Mesenchymal stem cell of adipose (primary cell): ENCODE results near the genes ZNF780A, LTBP4 and EGLN2.

GRCh38 chr19:39846958-39847427 lies 814 bp upstream of the FBL start:
- CAGE, long polyA plus RNA = no peak

DNA sequence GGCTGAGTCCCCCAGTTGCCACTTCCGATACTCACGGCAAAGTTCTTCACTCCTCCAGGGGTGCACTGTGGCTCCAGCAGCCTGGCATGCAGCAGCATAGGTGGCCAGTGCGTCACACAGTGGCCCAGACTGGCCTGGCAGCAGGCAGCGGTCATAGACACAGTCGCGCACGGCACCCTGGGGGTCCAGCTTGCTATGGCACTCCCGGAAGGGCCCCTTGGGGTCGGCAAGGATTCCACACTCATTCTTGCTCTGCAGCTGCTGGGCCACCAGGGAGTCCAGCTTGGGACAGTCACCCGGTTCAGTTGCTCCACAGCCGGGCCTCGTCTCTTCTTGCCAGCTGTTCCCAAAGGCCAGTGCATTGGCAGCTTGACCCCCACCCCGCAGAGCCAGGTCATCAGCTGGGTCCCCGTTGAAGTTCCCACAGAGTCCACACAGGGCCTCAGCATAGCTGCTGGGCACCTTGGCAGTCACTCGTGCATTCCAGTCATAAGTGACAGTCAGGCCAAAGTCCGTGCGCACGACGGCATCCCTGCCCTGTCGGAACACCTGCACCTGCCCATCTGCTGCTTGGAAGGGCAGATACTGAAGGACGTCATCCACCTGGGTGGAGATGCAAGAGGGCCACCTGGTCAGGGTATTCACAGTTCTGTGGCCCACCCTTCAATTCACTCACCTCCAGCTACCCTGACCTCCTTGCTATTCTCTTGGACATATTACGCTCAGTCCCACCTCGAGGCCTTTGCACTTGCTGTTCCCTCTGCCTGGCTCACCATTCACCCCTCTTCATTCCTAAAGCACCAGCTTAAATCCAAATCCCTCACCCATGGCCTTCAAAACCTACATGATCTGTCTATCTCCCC lies 57.1 kb upstream of the PSMC4 start:
- CAGE, long polyA plus RNA = no peak

- CAGE, long polyA plus RNA = no peak
Observed at GRCh38 chr19:40089910-40091271, at the start of gene ZNF780A. TSS of gene ZNF780A (minus strand) at chr19:40090943.

DNA sequence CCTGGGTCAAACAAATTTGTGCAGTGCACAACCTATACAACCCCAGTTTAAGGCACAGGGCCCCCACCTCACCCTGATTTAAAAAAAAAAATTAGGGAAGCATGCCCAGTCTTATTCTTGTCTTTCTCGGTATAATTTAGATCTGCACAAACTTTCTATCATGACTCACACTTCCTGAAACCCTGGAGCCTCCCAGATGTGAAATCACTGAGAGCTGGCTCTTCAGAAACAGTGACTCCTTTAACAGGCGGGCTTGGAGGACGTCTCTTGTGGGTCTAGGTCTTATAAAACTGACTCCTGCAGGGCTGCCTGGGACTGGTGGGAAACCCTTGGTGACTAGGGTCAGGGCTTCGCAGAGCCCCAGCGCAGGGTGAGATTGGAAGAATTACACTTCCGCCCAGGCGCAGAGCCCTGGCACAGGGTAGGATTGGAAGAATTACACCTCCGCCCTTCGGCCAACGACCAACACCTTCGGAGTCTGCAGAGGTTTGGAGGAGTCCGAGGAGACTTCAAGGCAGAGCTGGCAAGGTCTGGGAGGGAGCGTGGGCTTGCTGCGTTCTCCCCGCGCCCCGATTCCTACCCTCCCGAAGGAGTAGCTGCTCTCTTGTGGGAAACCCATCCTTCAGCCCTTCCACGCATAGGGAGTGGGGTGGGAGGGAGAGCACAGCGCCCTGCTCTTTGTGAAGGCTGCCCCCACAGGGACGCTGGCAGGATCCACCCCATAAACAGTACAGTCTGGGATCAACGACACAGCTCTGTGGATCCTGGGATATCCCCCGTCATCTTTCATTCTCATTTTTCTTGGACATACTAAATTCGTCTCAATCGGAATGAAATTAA lies 43.4 kb upstream of the MAP3K10 start:
- CAGE, long polyA plus RNA = no peak

- CAGE, long polyA plus RNA = no peak
Observed at GRCh38 chr19:40204262-40204696, 13.1 kb downstream of the MAP3K10 start.

- CAGE, long polyA plus RNA = no peak
Observed at GRCh38 chr19:40207346-40207576, 10.9 kb downstream of the TTC9B start.

- CAGE, long polyA plus RNA = no peak
Observed at GRCh38 chr19:40218492-40218883, 304 bp upstream of the TTC9B start.

DNA sequence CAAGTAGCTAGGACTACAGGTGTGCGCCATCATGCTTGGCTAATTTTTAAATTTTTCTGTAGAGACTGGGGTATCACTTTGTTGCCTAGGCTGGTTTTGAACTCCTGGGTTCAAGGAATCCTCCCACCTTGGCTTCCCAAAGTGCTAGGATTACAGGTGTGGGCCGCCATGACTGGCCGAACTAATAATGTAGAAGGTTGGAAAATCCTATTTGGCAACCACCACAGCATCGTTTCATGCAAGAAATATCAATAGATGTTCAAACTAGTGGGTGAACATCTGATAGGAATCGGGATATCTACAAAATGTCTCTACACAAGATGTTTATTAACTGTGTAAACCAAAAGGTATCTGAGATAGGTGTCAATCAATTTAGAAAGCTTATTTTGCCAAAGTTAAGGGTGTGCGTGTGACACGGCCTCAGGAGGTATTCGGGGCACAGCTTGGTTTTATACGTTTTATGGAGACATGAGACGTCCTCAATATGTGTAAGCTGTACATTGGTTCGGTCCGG lies 1.5 kb upstream of the CCNP start:
- CAGE, long polyA plus RNA = no peak

DNA sequence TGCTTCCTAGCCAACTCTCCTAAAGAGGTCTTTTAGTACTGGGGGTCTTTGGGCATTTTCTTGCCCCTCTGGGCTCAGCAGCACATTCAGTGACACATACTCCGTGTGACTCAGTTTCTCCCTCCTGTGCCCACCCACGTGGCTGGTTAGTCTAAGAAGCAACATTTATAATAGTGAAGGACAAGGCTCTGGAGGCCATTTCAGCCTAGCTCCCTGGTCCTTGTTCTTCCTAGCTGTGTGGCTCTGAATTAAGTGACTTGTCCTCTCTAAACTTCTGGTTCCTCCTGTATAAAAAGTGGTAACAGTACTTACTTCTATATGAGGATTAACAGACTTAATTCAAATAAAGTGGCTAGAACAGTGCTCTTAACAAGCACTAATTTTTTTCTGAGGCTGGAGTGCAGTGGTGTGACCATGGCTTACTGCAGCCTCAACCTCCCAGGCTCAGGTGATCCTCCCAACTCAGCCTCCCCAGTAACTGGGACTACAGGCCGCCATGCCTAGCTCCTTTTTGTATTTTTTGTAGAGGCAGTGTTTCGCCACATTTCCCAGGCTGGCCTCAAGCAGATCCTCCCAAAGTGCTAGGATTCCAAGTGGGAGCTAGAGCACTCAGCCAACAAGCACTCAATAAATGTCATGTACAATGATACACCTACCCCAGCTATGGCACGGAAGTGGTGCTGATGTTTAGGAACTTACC lies 3.9 kb downstream of the SERTAD3 start:
- CAGE, long polyA plus RNA = no peak

GRCh38 chr19:40442269-40442957 lies 1.7 kb downstream of the SERTAD3 start:
- CAGE, long polyA plus RNA = no peak

DNA sequence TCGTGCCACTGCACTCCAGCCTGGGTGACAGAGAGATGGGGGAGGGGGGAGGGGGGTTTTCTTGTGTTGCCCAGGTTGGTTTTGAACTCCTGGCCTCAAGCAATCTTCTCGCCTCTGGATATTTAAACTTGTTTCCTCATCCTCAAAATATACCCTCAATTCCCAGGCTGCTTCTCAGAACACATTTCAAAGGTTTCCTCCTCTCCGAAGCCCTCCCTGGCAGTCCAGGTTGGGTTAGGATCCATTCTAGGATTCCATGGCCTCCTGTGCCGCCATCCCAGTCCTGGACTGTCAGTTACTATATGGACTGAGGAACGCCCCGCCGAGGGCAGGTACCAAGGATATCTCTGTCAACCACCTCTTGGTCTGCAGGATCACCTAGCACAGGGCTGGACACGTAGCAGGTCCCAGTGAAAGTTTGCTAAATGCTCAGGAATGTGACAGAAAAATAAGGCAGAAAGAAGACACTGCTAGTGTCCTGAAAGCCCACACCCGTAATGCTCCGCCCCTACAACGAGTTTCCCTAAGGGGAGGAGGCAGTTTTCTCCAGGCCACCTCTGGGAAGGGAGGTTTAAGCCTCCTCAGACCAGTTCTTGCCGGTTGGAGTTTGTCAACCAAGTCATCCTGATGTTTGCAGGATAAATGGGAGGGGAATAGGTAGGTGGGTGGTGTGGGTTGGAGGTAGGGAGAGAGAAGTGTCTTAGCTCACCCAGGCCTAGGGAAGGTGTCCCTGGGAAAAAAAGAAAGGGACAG lies 1.6 kb upstream of the SERTAD3 start:
- CAGE, long polyA plus RNA = no peak

DNA sequence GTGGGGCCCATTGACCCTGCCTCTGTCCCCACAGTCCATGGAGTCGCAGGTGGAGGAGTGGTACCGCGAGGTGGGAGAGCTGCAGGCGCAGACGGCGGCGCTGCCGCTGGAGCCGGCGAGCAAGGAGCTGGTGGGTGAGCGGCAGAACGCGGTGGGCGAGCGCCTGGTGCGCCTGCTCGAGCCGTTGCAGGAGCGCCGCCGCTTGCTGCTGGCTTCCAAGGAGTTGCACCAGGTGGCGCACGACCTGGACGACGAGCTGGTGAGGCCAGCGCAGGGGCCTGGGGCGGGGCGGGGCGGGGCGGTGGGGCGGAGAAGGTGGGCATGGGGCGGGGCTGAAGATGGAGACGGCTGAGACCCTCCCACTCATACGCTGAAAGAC lies 27.5 kb upstream of the SHKBP1 start:
- CAGE, long polyA plus RNA = no peak

DNA sequence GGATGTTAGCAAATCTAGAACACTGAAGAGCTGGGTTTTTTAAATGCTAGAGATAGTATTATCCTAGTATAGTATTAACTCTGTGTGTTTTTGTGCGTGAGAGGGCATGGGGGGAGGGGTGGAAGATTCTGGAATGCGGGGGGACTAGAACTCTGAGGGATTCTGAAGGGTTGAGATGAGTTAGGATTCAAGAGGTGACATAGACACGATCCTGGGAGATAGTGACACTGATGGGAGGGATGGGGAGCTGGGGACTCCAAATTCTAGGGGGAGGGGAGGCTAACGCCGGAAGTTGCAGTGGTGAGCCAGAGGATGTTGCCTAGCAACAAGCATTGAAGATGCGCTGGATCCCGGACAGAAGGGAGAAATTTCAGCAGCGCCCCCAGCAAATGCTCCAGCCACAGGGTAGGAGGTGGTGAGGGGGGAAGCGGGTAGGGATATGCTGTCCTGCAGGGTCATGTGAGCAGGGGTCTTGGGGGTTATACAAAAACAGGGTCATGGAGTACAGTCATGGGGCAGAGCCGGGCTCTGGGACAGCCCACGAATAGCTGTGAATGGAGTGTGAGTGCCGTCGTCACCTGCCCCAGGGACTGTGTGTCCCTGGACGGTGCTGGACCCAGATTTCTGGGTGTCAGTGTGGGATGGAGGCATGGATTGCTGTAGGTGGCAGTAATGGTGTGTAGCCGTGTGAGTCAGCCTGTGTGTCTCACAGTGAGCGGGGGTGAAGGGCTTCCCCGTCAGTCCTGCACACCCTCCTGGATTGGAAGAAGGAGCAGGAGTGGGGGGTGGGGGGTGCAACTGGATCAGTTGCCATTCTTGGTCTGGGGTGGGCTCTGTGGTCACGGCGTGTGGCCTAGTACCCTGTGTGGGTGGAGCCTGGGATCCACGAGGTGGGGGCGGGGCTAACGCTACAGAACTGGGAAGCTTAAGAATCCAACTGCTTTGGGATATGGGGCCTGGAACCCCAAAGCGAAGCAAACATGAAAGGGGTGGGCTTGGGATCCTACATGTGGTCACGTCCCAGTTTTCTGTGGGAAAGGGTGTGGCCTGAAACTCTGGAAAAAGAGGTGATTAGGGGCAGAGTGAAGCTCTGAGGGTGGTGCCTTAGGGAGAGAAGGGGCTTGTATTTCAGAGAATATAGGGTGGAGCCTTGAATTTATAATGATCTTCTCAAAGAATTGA lies 6.6 kb upstream of the LTBP4 start:
- CAGE, long polyA plus RNA = no peak

DNA sequence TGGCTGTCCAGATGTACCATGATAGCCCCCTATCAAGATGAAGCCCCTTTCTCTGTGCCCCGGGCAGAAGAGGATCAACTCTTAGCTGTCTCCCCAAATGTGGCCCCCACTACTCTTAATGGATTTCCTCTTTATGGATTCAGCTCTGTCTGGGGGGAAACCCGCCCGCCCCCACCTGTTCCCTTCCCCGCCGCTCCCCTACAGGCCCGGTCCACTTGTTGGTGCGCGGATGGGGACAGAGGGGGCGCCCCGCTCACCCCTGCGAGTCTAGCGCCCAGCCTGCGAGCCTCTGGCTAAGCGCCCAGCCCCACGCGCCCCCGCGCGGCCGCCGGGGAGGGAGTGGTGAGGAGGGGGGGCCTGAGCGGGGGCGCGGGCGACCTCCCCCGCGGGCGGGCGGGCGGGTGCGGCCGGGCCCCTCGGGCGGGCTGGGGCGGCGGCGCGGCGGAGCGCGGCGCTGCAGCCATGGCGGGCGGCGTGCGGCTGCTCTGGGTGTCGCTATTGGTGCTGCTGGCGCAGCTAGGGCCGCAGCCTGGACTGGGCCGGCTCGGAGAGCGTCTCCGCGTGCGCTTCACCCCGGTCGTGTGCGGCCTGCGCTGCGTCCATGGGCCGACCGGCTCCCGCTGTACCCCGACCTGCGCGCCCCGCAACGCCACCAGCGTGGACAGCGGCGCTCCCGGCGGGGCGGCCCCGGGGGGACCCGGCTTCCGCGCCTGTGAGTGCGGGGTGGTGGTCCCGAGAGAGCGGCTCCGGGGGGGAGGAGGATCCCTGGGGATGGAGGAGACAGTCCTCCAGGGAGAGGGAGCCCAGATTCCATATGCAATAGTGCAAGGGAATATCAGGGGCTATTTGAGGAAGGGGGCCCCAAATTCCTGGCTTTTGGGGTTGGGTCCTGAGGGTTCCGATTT lies at the start of gene LTBP4:
LTBP4 (plus strand) TSS at position 444 of the 905 bp plus-strand sequence.
- CAGE, long polyA plus RNA = no peak

GRCh38 chr19:40610379-40610906 lies 9.3 kb downstream of the LTBP4 start:
- CAGE, long polyA plus RNA = no peak

- CAGE, long polyA plus RNA = no peak
Observed at GRCh38 chr19:40688781-40690092, 1.2 kb downstream of the NUMBL start.

- CAGE, long polyA plus RNA = no peak
Observed at GRCh38 chr19:40798480-40799347, at the start of gene EGLN2. TSS of gene EGLN2 (plus strand) at chr19:40799191.

DNA sequence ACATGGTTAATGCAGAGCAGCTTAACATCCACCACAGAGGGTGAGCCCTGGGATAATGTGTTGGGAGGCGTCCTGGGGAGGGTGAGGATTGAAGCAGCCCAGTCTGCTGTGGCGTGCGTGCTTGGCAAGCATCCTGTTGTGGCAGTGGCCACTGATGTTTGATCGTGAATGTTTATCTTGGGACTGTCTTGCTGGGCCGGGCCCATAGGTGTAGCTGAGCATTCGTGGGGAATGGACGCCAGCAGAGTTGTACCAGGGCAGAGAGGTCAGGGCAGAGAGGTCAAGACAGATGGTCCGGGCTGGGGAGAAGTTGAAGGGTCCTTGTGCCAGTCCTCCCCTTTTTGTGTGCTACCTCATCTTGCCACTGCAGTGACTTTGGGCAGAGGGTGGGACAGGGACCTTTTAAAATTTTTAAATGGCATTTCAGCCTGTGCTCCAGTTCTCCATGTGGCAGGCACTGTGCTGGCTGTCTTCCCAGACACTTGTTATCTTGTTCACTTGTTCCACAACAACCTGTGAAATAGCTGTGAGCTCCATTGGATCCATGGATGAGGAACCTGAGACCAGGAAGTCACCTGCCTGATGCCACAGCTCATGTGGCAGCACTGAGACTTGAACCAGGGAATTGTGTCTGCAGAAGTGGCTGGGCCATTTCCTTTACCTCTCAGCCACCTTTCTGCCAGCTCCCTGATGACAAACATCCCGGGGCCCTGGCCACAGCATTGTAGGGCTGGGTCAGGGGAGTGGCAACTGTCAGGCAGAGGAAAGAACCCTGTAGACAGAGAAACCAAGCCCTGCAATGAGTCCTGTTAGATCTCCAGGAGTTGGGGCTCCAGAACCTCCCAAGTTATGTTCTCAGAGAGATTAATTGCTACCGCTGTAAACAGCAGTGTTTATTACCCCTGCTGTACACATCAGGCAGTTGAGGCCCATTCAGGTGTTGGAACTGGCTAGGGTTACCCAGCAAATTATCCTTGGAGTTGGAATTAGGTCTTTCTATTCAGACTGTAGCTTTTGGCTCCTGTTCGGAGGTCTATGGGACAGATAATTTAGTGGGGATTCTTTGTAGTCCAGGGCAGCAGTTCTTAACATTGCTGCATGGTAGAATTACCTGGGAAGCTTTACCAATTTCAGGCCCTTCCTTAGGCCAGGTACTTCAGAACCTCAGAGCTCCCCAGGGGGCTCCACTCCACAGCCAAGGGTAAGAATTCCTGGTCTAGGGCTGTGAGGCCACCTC lies 6.4 kb downstream of the EGLN2 start:
- CAGE, long polyA plus RNA = no peak

GRCh38 chr19:40807497-40808092 lies 8.6 kb downstream of the EGLN2 start:
- CAGE, long polyA plus RNA = no peak

DNA sequence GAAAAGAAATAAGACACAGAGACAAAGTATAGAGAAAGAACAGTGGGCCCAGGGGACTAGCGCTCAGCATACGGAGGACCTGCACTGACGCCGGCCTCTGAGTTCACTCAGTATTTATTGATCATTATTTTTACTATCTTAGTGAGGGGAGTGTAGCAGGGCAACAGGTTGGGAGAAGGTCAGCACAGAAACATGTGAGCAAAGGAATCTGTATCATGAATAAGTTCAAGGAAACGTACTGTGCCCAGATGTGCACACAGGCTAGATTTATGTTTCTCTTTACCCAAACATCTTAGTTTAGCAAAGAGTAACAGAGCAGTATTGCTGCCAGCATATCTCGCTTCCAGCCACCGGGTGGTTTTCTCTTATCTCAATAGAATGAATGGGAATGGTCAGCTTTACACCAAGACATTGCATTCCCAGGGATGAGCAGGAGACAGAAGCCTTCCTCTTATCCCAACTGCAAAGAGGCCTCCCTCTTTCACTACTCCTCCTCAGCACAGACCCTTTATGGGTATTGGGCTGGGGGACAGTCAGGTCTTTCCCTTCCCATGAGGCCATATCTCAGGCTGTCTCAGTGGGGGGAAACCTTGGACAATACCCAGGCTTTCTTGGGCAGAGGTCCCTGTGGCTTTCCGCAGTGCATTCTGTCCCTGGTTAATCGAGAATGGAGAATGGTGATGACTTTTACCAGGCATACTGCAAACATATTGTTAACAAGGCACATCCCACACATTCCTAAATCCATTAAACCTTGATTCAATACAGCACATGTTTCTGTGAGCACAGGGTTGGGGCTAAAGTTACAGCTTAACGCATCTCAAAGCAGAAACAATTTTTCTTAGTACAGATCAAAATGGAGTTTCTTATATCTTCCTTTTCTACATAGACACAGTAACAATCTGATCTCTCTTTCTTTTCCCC lies 40.5 kb upstream of the CYP2A7 start:
- CAGE, long polyA plus RNA = no peak